Left lung (tissue), 1 donor: ENCODE measurements around a stretch of chr1.

GRCh38 chr1:243621113-243621751 lies 228.8 kb downstream of the AKT3 start:
- PRO-cap: no peak

GRCh38 chr1:244046664-244047639 lies 4.1 kb upstream of the ZBTB18 start:
- PRO-cap: no peak

DNA sequence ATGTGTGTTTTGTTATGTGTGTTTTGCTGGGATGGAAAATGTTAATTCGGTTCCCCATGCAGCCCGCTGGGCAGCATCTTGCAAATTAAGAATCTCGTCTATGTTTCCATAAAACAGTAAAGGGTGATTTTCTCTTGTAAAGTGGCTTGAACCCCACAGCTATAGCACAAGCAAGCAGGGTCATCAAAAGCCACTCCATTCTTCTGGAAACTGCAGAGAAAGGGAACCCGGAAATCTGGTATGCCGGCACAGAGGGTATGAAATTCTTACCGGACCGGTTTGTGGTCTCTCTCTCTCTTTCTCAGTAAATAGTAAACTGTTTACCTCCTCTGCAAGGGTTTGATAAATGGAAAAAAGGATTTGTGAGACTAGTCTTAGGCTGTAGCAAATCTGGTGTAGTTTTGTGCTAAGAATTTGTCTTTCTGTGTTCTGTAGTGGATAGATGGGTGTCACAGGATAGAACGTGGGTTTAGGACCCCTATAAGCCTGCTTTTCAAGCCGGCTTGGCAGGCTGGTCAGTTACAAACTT lies 2.7 kb upstream of the ADSS2 start:
- PRO-cap: no peak

DNA sequence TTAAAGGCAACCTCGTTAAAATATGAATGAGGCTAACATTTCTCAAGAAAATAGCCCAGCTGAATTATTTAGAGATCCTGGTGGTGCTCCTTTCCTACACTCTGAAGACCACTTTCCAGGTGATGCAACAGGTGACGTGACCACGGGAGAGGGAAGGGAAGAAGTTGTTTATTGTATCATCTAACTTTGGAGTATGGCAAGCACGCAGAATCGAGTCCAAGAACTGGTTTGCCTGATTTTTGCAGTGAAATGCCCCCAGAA lies 911 bp downstream of the DESI2 start:
- PRO-cap: no peak

GRCh38 chr1:244655167-244656335 lies 2.6 kb downstream of the DESI2 start:
- PRO-cap: no peak

DNA sequence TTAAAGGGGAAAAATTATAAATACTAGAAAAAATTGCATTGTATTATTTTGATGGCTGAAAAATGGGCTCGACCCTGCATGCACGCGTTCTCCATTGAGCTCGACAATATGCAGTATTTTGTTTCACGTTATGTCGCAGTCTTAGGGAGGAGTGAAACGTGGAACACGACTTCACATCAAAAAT lies 913 bp upstream of the COX20 start:
- PRO-cap: no peak

- PRO-cap: bidirectional peak, plus-strand start at chr1:244835080, minus-strand start at chr1:244834970; bidirectional peak, plus-strand start at chr1:244835337, minus-strand start at chr1:244835307; bidirectional peak, plus-strand start at chr1:244835766, minus-strand start at chr1:244835577
These were observed 429 bp upstream of the COX20 start for GRCh38 chr1:244834837-244835620.

DNA sequence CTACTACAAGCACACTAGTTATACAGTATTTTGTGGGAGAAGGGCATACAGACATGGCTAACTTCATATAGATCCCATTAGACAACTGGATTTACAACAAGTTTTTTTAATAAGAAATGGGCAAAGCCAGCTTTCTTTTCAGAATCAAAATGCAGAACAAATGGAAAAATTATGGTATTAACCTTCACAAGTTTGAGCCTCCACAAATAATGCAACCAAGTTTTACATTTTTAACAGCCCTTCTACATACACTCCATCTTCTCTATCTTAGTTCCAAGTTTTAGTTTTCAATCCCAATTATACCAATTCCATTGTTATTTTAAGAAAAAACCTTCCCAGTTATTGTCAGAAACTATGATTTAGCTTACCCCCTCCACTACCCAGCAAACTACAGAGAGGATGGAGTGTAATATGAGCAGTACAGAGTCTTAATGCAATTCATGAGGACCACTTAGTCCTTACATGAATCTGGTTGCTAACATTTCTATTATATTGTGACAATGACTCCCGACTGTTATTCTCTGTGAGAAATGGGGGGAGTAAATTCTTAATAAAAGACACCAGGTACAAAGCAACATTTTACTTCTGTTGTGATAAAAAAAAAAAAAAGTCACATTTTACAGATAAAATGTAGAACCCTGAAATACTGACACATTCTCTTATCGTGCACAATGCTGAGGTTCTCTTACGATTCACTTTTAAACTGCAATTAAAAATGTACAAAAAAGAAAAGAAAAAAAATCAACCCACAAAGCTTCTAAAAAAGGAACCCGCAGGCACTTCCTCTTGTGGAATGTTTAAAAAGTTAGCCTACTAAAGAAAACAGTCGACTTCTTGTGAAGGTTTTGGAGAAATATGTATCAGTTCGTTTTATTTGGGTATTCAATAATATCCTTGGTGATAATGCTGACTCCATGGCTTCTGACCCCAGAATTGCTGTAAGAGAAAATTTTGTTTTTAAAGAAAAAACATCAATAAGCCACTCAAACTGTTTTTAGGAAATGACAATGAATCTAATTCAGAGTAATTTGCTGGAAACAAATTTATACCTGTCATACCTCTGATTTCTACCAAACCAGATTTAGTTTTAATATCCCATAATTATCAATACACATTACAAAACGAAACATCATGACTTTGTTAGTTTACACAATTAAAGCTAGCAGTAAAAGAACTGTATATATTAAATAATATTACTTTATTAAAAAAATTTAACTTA lies 10.4 kb downstream of the HNRNPU start:
- PRO-cap: no peak

- PRO-cap: unidirectional peak, minus-strand start at chr1:244858470
These were observed 6.0 kb downstream of the HNRNPU start for GRCh38 chr1:244857975-244859146.

GRCh38 chr1:244920899-244921497 lies 48.5 kb upstream of the EFCAB2 start:
- PRO-cap: no peak

DNA sequence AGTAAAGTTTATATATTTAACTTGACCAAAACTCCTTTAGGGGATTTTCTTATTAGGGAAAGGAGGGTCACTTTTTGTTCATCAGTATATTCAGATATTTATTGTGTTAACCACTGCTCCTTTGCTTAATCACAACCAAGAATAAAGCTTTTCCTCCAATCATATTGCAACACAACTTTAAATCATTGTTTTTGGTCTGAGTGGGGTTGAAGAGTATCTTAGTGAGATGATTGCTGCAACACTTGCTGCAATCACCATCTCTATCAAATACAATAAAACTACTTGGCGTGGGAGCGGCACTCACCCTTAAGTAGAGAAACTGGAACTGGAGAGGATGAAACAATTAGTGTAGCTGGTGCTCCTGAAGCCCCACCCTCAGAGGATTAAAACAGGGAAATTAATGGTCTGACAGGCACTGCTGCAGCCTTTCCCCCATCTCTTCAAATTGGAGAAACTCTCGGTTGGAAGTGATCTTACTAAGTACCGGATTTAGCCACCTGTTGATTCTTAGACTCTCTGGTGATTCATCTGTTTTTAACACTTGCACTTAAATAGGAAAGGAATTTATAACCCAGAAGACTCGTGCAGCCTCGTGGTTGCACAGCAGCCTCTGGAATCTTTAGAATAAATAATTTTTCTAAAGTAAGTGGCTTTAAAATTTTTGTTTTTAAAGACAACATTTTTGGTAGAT lies 80.6 kb upstream of the KIF26B start:
- PRO-cap: no peak

GRCh38 chr1:245257519-245257741 lies 102.6 kb downstream of the KIF26B start:
- PRO-cap: unidirectional peak, plus-strand start at chr1:245257619

DNA sequence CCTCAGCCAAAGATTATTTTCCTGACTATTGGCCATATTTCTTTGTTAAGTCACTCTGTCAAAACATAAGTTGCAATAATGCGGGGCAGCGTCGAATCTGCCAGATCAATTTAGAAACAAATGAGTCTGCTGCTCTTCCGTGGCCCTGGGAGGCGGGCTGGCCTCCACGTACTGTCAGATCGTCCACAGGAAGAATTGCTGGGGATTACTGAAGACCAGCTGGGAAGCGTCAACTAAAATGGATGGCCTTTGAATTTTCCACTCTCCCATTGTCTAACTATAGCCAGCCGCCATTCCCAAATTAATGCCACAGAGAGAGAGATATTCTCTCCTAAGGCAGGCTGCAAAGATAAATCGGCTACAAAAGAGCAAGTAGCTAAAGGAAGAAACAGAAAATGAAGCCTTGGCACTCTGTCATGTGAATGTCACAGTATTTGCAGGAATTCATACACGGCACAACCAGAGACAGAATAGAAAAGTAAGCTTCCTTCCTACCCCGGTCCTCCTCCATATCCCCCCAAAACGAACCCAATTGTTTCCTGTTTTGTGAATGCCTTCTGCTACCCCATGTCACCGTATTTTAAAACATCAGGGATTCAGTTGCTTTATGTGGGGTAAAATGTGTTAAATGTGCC lies 560.1 kb downstream of the SMYD3 start:
- PRO-cap: unidirectional peak, plus-strand start at position 177 of the sequence

DNA sequence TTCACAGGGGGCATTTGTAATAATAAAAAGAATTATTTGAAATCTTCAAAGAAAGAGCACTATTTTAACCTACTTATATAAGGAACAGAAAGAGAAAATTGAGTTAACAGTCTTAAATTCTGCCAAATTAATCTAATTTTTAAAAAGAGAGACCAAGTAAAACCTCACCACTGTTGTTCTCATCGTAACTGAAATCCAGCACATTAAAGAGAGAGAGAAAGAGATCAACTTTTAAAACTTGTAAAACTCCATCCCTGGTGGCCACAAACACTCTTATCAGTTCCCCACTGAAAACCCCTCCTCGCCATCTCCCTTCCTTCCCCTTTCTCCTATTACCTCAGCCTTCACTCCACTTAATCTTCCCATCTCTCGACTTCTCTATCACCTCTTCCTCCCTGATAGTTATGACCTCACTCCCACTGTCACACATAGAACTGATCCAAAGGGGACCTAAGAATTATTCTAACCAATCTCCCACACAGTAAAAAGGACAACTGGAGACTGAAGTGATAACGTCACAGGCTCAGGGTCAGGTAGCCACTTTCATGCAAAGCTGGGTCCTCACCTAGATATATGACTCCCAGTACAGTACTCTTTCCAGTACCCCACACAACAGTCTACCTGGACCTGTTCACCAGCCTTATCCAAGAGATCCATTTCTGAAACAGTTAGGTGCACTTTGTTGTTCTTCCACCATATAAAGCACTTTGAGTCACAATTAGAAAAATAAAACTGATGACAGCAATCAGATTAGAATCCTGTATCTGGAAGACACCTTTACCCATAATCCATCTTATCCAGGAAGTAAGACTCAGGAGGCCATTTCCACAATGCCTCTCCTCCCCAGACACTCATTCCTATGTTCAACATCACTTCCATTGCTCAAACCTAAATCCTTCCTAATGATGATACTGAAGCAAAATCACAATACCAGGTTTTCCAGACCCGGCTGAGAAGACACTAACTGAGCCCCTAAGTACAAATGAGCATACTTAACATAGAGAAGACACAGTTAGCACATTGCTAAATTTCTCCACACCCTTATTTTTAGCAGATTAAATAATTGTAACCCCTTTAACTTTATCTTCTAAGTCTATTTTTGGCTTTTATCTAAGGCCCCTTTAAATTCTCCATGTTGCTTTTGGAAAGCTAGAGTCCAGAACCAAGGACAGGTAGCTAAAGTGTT lies 324.7 kb downstream of the SMYD3 start:
- PRO-cap: no peak

- PRO-cap: no peak
These were observed 264.9 kb downstream of the SMYD3 start for GRCh38 chr1:246242043-246242630.

GRCh38 chr1:246257360-246258042 lies 249.6 kb downstream of the SMYD3 start:
- PRO-cap: no peak

GRCh38 chr1:246269732-246270238 lies 237.3 kb downstream of the SMYD3 start:
- PRO-cap: no peak

- PRO-cap: no peak
These were observed 20.3 kb upstream of the SMYD3 start for GRCh38 chr1:246527381-246527685.

- PRO-cap: no peak
These were observed 7.1 kb downstream of the CNST start for GRCh38 chr1:246573389-246573811.

GRCh38 chr1:246597206-246597764 lies 31.0 kb downstream of the CNST start:
- PRO-cap: no peak